Bronchus (tissue), 1 donor: ENCODE data around the gene GOLGA6L9.

DNA sequence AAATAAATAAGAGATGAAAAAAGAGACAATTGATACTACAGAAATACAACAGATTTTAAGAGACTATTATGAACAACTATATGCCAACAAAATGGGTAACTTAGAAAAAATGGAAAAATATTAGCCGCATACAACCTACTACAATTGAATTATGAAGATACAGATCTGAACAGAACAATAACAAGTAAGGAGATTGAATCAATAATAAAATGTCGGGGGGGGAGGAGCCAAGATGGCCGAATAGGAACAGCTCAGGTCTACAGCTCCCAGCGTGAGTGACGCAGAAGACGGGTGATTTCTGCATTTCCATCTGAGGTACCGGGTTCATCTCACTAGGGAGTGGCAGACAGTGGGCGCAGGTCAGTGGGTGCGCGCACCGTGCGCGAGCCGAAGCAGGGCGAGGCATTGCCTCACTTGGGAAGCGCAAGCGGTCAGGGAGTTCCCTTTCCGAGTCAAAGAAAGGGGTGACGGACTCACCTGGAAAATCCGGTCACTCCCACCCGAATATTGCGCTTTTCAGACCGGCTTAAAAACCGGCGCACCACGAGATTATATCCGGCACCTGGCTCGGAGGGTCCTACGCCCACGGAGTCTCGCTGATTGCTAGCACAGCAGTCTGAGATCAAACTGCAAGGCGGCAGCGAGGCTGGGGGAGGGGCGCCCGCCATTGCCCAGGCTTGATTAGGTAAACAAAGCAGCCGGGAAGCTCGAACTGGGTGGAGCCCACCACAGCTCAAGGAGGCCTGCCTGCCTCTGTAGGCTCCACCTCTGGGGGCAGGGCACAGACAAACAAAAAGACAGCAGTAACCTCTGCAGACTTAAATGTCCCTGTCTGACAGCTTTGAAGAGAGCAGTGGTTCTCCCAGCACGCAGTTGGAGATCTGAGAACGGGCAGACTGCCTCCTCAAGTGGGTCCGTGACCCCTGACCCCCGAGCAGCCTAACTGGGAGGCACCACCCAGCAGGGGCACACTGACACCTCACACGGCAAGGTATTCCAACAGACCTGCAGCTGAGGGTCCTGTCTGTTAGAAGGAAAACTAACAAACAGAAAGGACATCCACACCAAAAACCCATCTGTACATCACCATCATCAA, 50.5 kb downstream of the MEX3B start:
- PRO-cap, result no peak

DNA sequence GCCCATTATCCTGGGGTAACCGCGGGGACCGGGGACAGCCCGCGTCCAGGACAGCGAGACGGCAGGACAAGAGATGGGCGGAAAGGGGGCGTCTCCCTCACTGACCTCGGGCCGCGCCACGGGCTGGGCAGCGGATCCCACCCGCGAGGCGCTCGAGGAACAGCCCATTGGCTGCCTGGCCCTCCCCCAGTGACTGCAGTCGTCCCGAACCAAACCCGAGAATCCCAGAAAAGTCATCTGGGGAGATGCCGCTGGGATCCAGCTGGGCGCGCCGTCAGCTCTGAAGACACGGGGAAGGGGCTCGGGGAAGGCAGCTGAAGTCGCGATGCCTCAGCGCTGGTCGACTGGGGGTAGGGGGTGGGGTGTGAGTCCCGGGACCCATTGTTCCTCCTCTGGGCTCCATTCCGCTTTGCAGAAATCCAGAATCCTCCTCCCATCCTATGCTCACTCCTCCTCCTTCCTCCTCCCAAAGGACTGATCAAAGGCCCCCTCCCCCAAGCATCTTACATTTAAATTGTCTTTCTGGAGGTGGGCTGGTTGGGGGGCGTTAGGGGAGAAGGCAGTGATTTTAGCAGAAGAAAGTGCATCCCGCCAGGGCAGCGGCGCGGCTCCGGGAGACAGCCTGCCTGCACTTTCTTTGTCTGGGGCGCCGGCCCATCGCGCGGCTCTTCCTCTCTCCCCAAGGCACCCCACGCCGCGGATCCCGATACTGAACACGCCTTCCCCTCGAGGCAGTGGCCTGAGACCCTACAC, 981 bp downstream of the MEX3B start:
- PRO-cap, result unidirectional peak, plus-strand start at position 236 of the sequence

DNA sequence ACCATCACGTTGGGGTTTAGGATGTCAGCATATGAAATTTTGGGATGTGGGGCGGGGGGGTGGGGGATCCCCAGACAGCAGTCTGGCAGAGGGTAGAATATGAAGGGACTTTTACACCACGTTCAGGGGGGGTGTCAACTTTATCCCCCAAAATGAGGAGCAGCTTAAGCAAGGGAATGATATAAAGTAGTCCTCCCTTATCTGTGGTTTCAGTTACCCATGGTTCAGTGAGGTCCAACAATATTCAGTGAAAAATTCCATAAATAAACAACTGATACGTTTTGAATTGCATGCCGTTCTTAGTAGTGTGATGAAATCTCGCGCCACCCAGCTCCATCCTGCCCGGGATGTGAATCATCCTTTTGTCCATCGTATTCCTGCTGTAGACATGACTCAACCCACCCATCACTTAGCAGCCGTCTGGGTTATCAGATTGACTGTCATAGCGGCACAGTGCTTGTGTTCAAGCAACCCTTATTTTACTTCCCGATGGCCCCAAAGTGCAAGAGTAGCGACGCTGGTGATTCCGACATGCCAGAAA, 47.8 kb upstream of the MEX3B start:
- PRO-cap, result no peak

DNA sequence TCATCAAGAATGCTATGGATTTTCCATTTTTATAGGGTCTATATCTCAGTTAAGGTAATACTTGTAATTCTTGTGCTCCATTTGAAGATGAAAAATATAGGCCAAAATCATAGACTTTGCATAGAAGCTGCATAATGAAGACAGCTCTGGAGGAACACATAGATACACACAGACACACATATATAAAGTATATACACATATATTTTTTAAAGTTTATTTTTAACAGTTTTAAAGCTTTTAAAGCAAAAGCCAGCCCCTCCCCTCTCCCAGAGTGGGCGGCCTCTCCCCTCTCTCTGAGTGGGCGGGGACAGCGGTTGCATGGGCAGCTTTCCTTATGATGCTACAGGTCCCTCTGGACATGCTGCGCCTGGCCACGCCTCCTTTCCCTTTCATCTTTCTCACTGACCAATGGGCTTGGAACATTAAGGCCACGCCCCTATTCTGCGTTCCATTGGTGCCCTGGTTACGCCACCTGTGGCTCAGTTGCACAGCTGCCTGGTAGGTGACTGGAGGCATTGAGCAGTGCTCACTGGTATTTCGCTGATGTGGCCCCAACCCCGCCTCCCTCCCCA, at the start of gene GOLGA6L9:
Gene GOLGA6L9, plus strand, starts transcription at position 280 of the 572 bp plus-strand sequence.
- PRO-cap, result no peak

DNA sequence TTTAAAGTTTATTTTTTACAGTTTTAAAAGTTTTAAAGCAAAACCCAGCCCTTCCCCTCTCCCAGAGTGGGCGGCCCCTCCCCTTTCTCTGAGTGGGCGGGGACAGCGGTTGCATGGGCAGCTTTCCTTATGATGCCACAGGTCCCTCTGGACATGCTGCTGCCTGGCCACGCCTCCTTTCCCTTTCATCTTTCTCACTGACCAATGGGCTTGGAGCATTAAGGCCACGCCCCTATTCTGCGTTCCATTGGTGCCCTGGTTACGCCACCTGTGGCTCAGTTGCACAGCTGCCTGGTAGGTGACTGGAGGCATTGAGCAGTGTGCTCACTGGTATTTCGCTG, 21.0 kb downstream of the RPS17 start:
- PRO-cap, result no peak

GRCh38 chr15:82538705-82539484, 1.4 kb downstream of the RPS17 start:
- PRO-cap, result no peak

- PRO-cap, result no peak
These were observed 28.6 kb downstream of the WHAMM start for GRCh38 chr15:82837559-82838835.

DNA sequence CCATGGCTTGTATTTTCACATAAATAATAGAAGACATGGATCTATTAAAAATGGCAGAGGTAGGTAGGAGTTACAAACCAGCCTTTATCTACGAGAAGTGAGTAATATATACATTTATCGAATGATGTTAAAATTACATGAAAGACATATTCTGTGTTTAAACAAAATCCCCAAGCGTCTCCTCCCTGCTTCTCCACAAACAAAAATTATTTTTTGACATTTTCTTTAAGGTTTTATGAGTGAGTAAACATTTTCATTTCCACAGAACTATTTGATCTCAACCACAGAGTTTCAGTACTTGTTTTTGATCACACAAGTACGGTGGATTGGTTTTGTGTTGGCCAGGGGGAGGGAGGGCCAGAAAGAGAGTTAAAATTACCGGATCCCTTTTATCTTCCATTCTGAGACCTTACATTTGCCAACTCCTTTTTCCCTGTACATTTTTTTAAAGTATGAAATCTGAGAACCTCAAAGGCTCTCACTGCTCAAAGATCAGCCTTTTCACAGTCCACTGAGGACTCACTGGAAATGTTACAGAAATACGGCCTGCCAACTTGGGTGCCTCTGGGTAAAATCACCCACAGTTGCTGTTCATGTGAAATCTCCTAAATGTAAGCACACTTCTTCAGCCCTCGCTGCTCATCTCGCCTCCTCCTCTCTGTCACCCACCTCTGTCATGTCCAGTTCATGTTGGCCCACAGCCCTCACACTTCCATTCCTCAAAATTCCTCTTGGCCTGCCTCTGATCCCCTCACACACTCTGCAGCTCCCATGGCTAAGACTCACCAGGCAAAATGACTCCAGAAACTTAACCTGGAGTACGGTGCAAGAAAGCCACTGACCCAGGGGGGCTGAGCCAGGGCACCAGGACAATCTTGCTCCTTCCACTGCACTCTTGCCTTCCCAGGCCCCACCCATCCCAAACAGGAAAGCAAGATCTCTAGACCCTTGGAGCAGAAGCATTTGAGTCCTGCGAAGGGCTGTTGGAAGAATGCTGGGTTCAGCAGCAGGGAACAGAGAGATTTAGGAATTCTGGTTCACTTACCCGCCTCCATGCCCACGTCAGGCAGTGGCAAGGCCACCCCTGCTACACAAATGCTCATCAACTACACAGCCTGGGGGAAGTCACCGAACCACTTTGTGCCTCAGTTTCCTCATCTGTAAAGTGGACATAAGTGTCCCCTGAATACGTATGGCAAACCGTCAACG, 1.5 kb downstream of the HOMER2 start:
- PRO-cap, result no peak

- PRO-cap, result no peak
These were observed 23.8 kb downstream of the BTBD1 start for GRCh38 chr15:83043221-83043628.

- PRO-cap, result no peak
These were observed 18.4 kb downstream of the HDGFL3 start for GRCh38 chr15:83188933-83189901.

GRCh38 chr15:83206929-83207315, 701 bp downstream of the HDGFL3 start:
- PRO-cap, result bidirectional peak, plus-strand start at chr15:83207109, minus-strand start at chr15:83206915

DNA sequence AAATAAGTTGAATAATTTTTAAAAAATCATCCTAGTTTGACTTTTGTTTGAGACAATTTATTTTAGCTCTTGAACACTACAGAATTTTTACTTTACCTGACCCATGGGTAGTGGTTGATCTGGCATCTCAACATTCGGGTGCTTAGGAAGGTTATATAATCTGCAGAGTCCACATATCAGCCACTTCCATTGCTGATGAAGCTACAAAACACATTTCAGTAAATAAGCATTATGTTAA, 46.0 kb upstream of the ZSCAN2 start:
- PRO-cap, result no peak

DNA sequence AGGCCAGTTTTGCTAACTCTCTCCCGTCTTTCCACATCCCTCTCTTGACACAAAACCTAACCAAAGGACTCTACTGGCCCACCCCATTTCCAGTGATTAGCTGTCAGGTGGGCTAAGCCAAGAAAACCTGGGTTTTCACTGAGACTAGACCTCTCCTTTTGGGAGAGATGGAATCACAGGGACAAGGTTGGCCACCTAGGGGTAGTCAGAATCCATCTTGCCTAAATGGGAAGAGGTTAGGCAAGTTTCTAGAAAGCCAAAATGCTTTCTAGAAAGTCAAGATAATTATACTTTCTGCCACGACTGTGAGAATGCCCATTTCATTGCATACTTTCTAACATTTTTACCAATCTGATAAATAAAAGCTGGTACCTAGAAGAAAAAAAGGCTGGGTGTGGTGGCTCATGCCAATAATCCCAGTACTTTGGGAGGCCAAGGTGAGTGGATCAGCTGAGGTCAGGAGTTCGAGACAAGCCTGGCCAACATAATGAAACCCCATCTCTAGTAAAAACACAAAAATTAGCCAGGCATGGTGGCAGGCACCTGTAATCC, 34.7 kb upstream of the ZSCAN2 start:
- PRO-cap, result no peak

DNA sequence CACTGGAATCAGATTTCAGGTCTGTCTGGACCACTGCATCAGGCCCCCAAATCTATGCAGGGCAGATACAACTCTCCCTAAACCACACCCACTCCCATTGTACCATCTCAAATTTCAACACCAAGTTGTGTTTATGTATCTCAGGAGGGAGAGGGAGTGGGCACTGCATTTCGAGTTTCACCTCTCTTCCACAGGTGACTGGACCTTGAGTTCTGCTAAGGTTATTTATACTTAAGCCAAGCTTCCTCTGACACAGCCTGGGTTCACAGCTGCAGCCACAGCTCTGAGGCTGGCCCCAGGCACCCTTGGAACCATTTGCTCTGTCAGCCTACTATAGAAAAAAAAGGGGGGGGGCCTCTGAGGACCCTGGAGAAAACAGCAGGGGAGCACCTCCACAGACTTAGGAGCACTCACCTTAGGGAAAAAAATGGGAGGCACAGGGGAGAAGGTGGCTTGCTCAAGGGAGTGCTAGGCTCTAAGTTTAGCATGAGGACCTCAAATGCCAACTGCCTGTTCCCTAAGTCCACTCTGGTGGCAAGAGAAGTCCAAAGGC, 2.2 kb upstream of the NMB start:
- PRO-cap, result no peak

DNA sequence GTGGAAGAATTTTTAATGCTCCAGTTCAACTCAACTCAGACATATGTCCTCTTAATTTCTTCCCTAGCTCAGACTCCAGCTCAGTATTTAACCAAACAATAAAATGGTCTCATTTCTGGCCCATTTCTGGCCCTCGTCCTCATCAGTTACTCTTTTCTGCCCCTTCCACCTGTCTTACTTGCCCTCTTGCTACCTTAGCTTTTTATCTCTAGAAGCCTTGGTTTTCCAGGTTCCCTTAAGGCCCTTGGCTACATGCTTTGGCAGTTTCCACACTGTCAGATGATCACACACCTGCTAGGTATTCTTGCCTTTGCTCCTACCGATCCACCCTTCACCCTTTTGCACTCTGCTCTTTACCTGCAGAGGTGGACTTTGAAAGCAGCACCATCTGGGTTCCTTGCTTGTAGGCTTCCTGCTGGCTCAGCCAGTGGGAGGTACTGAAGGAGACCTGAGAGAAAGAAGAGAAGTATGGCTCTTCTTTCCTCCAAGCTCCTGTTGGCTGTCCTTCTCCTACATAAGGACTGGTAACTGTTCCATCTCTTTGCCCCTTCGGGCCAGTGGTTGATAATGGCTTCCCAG, 7.4 kb upstream of the ZNF592 start:
- PRO-cap, result no peak

GRCh38 chr15:84750274-84750997, 2.0 kb downstream of the ZNF592 start:
- PRO-cap, result no peak

- PRO-cap, result no peak
These were observed 22.0 kb downstream of the ZNF592 start for GRCh38 chr15:84770471-84770777.

DNA sequence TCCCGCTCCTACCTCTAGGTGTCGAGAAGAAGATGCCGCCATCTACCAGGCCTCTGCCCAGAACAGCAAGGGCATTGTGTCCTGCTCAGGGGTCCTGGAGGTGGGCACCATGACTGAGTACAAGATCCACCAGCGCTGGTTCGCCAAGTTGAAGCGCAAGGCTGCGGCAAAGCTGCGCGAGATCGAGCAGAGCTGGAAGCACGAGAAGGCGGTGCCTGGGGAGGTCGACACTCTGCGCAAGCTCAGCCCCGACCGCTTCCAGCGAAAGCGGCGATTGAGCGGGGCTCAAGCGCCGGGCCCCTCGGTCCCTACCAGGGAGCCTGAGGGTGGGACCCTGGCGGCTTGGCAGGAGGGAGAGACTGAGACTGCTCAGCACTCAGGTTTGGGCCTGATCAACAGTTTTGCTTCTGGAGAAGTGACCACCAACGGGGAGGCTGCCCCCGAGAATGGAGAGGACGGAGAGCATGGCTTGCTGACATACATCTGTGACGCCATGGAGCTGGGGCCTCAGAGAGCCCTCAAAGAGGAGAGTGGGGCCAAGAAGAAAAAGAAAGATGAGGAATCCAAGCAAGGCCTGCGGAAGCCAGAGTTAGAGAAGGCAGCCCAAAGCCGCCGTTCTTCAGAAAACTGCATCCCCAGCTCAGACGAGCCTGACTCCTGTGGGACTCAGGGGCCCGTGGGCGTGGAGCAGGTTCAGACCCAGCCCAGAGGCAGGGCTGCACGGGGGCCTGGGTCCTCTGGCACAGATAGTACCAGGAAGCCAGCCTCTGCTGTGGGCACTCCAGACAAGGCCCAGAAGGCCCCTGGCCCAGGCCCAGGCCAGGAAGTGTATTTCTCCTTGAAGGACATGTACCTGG, 22.8 kb downstream of the ALPK3 start:
- PRO-cap, result no peak

DNA sequence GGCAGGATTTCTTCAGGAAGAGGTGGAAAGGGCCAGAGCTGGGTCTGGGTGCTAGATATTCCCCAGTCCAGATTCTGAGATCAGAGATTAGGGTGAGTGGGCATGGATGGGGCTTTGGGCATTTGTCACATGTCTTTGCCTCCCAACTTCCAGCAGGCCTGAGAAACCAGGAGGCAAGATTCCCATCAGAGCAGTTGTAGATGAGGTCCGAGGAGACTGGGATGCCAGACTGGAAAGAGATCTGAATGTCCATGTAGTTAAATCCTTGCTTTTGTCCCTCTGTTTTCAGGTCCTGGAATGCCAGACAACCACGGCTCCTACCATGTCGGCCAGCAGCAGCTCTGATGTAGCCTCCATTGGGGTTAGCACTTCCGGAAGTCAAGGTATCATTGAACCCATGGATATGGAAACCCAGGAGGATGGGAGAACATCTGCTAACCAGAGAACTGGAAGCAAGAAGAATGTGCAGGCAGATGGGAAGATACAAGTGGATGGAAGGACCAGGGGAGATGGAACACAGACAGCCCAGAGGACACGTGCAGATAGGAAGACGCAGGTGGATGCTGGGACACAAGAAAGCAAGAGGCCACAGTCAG, 28.3 kb upstream of the SLC28A1 start:
- PRO-cap, result no peak

DNA sequence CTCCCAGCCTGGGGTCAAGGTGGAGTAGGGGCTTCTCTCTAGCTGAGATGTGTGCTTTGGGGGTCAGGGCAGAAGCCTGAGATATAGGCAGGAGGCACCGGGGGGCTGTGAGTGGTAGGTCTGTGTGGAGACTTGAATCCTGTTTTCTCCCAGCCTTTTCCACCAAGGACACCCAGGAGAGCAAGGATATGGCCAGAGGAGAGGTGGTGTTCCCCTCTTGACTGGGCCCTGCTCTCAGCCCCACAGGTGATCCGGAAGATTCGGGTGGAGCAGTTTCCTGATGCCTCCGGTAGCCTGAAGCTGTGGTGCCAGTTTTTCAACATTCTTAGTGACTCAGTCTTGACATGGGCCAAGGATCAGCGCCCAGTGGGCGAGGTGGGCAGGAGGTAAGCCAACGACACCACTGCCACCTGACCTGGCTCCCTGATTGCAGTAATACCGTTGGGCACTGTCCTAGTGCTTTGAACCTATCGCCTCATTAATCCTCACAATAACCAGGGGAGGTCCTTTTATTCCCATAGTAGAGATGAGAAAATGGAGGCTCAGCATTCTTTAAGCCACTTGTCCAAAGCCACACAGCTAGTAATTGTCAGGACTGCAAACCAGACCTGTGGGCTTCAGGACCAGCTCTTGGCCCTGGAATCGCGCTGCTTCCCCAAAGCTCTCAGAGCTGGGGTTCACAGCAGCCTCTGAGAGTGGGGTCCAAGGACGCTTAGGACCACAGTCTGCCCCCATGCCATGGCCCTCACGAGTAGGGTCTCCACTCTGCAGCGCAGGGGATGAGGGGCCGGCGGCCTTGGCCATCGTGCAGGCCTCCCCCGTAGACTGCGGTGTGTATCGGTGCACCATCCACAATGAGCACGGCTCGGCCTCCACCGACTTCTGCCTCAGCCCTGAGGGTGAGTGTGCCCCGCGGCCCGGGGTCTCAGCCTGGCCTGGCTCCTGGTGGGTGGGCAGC, 25.2 kb upstream of the SLC28A1 start:
- PRO-cap, result no peak